PC-3 (cell line): ENCODE measurements around the genes CHRDL1, PAK3, AMOT, PLS3 and CT83.

DNA sequence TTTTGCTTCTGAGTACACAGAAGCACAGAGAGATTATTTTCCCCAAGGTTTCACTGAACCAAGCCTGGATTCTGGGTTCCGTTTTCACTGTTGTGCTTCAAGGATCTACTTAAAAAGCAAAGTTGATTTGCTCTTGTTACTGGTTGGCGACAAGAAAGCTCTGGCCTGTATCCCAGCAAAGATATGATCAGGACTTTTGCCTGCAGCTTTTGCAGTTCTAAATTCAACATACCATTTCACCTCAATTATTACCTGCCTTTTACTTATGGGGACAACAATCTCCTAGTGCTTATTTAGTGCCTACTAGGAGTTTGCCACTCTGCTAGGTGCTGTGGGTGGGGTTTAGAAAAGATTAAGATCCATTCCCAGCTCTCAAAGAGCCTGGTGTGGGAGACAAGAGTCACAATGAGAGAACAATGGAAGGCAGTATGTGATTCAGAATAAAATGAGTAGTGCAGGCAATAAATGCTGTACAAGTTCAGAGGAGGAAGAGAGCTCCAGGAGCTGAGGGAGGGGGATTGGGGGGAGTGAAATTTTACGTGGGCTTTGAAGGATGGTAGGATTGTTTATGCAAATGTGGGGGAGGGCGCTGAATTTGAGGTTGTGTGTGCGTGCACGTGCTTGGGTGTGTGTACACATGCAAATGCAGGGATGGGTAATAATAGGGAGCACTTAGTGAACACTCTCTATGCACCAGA lies 5.0 kb upstream of the TMEM164 start:
- RAMPAGE, long total RNA, result no peak

- RAMPAGE, long total RNA, result no peak
Observed at GRCh38 chrX:110055174-110055874, 52.4 kb downstream of the TMEM164 start.

- RAMPAGE, long total RNA, result no peak
Observed at GRCh38 chrX:110086418-110086921, 83.6 kb downstream of the TMEM164 start.

- RAMPAGE, long total RNA, result no peak
Observed at GRCh38 chrX:110173052-110174236, 144.4 kb downstream of the AMMECR1 start.

- RAMPAGE, long total RNA, result no peak
Observed at GRCh38 chrX:110229399-110230515, 88.1 kb downstream of the AMMECR1 start.

- RAMPAGE, long total RNA, result no peak
Observed at GRCh38 chrX:110795500-110796467, at the start of gene CHRDL1. CHRDL1 (minus strand) TSS chrX:110795817.

DNA sequence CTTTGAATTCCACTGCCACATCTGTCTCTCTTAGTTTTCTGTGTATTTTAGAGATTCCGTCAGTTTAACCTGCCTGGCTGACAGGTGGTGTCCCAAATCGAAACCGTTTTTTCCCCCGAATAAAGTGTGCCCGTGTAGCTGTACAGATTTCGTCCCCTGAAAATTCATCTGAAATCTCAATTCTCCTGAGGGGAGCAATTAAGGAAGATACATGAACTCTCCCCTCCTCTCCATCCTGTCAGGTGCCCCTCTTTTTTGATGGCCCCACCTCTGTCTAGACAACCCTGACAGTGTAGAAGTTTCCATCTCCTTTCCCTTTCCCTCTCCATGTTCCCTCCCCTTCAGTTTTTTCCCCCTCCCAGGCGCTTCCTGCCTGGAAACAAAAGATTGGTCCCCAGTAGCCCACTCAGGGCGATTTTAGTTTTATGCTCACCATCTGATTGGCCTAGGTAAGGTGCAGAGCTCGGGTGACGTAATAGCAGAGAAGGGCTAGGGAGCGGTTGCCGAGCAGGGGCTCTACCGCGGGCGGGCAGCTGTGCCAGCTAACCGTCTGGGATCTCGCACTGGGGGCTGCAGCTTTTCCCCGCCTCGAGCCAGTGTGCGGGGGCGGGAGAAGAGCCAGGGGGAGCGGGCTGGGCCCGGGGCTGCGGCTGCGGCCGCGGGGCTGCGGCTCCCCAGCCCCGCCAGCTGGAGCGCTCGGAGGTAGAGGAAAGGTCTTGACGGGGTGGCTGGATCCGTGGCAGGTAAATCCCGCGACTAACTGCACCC lies at the start of gene PAK3:
TSS of gene PAK3 (plus strand) at position 519 of the 768 bp plus-strand sequence.
- RAMPAGE, long total RNA, result no peak

DNA sequence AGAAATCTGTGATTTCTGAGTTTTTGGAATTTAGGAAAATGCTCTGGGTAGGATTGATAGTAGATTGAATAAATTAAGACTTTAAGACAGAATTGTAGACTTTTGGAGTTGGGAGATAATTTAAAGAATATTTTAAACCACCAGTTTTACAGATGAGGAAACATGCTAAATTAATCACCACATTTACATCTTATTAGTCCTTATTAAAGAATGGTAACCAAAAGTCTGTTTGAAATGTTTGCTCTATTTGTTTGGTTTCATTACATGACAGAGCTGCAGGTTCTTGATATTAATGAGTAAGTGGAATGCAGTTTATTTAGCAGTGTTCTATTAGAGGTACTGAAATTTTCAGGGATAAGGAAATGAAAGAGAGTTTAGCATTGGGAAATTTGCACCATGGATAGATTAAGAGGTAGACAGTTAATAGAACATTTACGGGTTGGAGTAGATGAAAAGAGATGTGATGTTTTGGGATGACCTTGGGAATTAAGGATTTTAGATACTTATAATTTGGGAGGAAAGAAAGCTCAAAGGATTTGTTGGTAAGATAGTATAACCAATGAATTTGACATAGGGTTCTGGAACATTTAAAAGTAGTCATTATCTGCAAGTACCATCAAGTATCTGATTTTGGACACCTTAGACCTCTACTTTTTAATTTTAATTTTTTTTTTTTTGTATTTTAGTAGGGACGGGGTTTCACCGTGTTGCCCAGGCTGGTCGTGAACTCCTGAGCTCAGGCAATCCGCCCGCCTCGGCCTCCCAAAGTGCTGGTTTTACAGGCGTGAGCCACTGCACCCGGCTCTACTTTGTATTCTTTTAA lies 9.2 kb downstream of the ALG13 start:
- RAMPAGE, long total RNA, result no peak

GRCh38 chrX:112086775-112087271 lies 4.0 kb downstream of the RTL4 start:
- RAMPAGE, long total RNA, result no peak

DNA sequence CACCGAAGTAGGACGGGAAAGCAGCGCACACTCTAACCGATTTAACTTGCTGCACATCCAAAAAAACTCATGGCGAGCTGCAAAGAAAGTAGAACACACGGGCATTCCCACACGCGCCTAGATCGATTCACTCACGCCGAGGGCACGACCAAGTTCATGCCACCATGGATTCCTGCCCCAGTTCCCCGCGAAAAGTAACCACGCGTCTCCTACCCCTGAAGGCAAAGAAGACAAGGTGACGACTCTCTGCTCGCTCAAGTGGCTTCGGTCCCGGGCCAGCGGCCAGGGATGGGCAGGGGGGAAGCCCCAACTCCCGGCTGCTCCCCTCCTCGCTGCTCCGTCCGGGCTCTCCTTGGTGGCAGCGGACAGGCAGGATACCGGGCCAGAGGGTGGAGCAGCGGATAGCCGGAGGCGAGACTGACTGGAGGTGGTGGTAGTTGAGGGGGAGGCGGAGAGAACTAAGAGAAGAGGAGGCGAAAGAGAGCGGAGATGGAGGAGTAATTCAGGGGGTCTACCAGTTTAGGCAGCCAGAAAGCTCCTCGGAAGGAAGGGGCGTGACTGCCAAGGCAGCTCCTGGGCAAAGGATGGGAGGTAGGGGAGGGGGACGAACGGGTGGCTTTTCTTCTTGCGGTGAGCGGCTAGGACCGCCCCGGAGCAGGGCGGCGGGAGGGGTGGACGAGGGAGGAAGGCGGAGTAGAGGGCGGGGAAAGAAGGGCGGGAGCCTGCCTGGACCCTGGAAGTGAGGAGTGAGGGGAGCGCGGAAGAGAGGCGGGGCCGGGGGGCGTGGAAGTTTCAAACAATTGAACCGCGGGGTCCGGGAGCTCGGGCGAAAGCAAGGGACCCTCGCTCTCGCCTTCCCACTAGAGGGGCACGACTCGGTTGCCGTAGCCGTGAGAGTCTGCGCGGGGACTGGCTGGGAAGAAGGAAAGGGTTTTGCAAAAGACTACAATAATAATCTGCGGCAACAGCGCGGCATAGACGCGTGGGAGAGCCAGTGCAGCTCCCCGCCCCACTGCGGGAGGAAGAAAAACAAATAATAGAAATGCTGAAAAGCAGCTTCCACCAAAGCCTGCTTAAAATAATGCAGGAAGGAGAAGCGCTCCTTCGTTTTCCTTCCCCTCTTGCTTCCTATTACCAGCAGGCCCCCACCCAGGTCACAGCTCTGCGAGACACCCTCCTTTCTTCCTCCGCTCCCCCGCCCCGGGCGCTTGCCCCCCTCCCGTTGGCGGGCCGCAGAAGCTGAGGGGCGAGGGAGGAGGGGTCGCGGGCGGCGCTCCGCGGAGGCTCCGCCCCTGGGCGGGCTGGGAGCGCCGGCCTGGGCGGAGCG lies at the start of gene AMOT:
TSS of gene AMOT (minus strand) at position 593 of the 1,327 bp plus-strand sequence.
- RAMPAGE, long total RNA, result no peak

- RAMPAGE, long total RNA, result no peak
Observed at GRCh38 chrX:114270007-114270392, 313.9 kb upstream of the HTR2C start.

- RAMPAGE, long total RNA, result start-site peak on the plus strand at chrX:115561167-115561215, 1,149 and 266 reads in 2 replicates
Observed at GRCh38 chrX:115561100-115562142, at the start of gene PLS3. PLS3 (plus strand) TSS chrX:115561174.

DNA sequence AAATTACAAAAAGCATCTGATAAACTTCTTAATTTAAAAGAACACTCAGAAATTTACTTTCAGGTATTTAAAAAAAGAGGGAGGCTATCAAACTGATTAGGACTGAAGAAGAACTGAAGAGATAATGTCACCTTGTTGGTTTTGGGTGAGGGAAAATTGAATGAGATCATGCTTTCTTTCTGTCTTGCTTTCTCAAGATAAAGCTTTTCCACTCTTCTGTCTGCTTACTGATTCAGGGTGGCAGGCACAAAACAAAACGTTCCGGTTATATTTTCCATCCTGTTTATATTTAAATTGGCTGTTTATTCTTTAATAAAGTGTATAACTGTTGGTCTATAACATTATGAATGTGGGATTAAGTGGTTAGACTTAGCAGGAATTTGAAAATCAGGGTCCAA lies 20.5 kb downstream of the PLS3 start:
- RAMPAGE, long total RNA, result no peak

DNA sequence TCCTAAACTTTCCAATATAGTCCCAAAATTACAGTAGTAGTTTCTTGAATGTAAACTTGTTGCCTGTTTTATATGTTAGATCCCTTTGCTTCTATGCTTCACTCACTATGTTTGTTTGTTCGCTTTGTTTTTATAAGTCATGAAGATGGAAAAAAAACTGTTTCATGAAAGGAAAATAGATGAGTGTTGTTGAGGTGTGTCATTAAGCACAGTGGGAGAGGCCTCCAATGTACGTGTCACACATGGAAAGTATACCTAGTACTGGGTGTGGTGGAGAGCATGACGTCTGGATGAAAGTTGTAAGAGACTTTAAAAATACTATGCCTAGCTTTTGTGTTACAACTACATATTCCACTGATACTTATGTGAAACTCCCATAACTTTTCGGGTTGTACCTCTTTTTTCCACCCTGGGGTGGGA lies 28.4 kb downstream of the PLS3 start:
- RAMPAGE, long total RNA, result no peak

DNA sequence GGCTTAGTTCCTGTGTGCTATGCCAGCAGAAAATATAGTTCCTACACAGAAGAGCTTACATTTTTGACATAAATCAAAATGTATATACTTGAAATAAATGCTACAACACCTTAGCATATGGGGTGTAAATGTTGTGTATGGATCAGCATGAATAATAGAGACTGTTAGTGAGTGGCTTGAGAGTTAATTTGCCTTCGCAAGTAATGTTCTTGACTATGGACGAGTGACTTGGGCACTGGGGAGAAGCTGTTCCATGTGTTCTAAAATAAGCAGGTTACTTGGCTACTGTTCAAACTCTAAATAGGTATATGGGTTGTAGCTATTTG lies 32.0 kb downstream of the PLS3 start:
- RAMPAGE, long total RNA, result no peak

DNA sequence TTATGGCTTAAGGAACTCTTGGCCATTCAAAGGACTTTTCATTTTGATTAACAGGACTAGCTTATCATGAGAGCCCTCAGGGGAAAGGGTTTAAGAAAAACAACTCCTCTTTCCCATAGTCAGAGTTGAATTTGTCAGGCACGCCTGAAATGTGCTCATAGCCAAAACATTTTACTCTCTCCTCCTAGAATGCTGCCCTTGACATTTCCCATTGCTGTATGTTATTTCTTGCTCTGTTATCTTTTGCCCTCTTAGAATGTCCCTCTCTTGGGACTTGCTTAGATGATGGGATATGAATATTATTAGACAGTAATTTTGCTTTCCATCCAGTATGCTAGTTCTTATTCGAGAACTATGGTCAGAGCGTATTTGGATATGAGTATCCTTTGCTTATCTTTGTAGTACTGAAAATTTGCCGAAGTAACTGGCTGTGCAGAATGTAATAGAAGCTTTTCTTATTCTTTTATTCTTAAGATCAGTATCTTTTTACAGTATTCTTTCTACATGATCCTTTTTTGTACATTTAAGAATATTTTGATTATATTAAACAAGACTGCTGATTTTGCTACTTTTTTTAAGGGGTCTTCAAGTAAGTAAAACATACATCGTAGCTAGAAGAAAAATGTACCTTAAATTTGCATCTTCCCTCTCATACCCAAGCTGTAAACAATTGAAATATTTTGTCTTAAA lies 88.8 kb downstream of the PLS3 start:
- RAMPAGE, long total RNA, result no peak

GRCh38 chrX:115735183-115735506 lies 174.2 kb downstream of the PLS3 start:
- RAMPAGE, long total RNA, result no peak

- RAMPAGE, long total RNA, result no peak
Observed at GRCh38 chrX:116462690-116463423, at the start of gene CT83. CT83 (minus strand) TSS chrX:116462976.

GRCh38 chrX:116707944-116708345 lies 245.2 kb upstream of the CT83 start:
- RAMPAGE, long total RNA, result no peak

DNA sequence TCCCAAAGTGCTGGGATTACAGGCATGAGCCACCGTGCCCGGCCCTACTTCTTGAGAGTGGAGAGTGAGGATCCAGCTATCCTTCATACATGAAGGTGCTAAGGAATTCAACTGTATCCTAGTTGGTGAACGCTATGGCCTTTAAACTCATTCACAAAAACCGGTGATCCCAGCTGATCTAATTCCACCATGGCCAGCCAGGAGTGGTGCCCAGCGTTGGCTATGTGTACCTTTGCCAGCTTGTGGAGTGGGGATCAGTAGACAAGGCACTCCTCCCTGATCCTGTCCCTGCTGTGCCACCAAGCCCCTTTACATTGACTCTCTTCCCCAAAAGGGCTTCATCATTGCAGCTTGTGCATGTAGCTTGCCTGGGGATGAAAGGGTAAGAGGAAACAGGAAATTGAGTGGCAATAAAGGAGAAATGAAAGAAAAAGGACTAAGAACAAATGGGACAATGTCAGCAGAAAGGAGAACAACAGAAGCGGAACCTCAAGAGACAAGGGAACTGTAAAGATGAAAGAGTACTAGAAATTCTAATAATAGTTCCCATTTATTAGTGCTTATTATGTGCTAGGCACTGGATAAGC lies 8.8 kb upstream of the IL13RA1 start:
- RAMPAGE, long total RNA, result no peak